HGPS cell (cell line): ENCODE measurements around the genes AP1S2 and RBBP7.

DNA sequence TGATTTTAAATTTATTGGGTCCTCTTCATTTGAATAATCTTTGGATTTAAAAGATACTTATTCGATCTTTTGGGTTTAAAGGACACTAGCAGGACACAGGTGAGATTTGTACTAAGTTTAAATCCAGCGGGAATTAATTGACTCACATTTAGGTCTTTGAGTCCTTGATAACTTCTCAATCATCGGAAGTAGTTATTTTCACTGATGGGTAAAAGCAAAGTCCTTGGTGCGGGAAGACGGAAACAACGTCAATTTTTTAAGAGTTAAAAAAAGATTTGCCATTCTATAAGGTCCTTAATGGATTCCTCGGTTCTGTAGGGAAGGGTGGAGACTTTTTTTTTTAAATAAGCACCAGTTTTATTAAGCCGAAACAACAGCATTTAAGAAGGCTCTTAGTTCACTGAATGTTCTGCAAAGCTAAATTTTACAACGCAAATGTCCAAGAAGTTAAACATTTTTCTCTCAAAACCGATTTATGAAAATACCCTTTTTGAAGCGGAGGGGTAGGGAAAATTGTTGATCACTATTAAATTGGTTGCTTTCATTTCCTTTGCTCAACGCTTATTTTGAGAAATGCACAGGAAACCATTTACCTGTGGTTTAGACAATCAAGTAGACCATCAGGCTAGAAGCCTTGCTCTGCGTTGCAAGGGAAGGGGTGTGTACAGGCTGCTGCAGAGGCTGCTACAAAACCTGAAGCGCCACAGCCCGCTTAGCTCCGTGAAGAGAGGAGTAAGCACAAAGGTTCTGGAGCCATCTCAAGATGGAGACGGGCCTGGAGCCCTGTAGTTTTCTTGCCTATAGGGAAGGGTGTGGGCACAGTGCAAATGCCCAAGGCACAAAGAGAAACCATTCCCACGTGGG is 3.1 kb downstream of the TMSB4X start:
- RRBS: no CpG with 5 or more reads among the region's 18 CpGs

DNA sequence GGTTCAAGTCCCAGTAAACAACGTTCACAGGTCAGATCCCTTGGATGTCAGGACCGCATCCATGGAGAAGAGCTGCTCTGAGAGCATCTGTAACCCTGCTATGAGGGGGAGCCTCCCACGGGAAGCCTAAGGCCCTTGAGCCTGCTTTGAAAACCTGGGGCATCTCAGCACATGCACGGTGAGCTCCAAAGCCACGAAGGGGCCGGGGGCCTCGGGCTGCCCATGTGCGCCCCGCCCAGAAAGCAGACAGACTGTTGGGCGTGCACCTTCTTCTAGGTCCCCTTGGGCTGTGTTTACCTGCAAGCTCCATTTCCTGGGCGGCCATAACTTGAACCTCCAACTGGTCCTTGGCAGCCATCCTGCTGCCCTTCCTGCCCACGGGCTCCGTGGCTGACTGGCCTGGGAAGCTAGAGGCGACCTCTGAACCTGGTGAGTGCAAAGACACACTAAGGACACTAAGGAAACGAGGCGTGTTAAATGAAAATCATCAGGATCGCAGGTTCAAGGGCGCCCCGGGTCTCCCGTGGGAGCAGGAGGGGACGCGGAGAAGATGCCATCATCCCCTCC is 905 bp downstream of the FAM9C start:
- RRBS: 94% methylated on average over 4 of the region's 22 CpGs

GRCh38 chrX:13051341-13051974 is 7.0 kb upstream of the FAM9C start:
- RRBS: no CpG with 5 or more reads among the region's 3 CpGs

GRCh38 chrX:13074582-13075048 is 30.2 kb upstream of the FAM9C start:
- RRBS: no CpG with 5 or more reads among the region's 6 CpGs

- RRBS: no CpG with 5 or more reads among the region's 14 CpGs
Observed at GRCh38 chrX:13086999-13088113, 42.9 kb upstream of the FAM9C start.

GRCh38 chrX:13249183-13249584 is 70.7 kb downstream of the ATXN3L start:
- RRBS: no CpG with 5 or more reads among the region's 8 CpGs

GRCh38 chrX:13290906-13291629 is 28.8 kb downstream of the ATXN3L start:
- RRBS: no CpG with 5 or more reads among the region's 32 CpGs

GRCh38 chrX:13303128-13303754 is 16.6 kb downstream of the ATXN3L start:
- RRBS: no CpG with 5 or more reads among the region's 3 CpGs

DNA sequence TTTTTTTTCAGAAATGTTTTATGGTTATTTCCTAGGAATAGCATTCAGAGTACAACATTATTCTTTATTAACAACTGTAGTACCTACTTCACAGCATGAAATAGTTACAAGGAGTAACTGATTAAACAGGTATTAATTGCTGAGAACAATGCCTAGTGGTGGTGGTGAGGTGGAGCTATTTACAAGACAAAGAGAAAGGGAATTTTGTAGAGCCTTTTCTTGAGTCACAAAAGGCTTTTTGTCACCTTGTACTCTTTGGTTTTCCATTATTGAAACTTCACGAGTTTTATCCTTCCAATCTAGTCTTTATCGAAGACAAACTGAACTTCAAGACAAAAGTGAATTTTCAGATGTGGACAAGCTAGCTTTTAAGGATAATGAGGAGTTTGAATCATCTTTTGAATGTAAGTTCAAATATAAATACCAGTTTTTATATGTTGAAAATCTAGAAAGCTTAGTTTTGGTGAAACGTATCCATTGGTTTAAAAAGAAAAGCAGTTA is 27.5 kb downstream of the OFD1 start:
- RRBS: no CpG with 5 or more reads among the region's 3 CpGs

GRCh38 chrX:13937197-13937733 is 92.4 kb downstream of the GEMIN8 start:
- RRBS: no CpG with 5 or more reads among the region's 12 CpGs

DNA sequence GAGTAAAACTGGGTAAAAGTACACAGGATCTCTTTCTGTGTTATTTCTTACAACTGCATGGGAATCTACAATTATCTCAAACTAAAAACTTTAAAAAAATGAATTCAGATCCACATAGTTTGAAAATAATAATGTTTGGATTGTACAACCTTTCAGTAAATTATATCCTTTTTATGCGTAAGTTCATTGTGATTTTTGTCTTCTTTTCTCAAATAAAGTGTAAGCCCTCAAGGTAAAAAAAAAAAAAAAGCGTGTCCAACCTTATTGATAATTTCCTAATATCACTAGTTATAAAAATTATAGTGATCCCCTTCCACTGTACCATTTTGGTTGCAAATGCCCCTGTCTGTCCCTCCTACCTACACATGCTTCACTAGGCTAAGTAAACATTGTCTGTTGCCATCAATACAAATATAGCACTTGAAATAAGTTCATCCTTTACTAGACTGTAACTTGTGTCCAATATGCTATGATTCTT is 75.0 kb upstream of the GLRA2 start:
- RRBS: no CpG with 5 or more reads among the region's 2 CpGs

DNA sequence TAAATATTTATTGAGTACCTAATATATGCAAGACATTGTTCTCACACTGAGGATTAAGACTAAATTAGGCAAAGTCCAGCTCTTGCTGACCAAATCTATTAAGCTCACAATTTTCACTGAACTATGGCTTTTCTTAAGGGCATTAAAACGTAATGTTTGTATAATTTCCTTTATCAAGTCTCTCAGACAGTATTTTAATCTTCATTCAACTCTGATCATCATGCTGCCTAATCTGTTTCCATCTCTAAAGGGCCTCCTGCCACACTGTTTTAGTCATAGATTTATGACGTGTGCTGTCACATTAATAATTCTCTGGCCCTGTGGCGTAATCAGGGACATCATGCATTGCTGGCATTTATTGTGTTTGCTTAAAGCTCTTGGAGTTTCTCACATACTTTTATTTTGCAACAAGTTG is 7.5 kb upstream of the PIGA start:
- RRBS: no CpG with 5 or more reads among the region's 3 CpGs

DNA sequence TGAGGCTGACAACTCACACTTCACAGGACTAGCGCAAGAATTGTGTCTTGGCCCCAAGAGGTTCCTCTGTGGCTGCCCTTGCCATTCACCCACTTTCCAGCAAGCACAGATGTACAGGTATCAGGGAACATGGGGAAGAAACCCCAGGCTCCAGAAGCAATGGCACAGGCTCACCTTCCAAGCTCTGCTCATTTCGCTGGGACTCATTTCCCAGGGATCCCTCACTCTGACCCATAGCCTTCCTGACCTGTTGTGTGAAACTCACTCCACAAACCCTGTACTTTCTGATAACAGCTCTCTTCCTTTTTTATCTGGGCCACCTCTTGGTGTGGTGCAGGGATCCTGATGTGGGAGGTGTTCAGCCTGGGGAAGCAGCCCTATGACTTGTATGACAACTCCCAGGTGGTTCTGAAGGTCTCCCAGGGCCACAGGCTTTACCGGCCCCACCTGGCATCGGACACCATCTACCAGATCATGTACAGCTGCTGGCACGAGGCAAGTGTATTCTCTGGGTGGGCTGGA is 49.0 kb downstream of the BMX start:
- RRBS: 80% methylated on average over 2 of the region's 5 CpGs

DNA sequence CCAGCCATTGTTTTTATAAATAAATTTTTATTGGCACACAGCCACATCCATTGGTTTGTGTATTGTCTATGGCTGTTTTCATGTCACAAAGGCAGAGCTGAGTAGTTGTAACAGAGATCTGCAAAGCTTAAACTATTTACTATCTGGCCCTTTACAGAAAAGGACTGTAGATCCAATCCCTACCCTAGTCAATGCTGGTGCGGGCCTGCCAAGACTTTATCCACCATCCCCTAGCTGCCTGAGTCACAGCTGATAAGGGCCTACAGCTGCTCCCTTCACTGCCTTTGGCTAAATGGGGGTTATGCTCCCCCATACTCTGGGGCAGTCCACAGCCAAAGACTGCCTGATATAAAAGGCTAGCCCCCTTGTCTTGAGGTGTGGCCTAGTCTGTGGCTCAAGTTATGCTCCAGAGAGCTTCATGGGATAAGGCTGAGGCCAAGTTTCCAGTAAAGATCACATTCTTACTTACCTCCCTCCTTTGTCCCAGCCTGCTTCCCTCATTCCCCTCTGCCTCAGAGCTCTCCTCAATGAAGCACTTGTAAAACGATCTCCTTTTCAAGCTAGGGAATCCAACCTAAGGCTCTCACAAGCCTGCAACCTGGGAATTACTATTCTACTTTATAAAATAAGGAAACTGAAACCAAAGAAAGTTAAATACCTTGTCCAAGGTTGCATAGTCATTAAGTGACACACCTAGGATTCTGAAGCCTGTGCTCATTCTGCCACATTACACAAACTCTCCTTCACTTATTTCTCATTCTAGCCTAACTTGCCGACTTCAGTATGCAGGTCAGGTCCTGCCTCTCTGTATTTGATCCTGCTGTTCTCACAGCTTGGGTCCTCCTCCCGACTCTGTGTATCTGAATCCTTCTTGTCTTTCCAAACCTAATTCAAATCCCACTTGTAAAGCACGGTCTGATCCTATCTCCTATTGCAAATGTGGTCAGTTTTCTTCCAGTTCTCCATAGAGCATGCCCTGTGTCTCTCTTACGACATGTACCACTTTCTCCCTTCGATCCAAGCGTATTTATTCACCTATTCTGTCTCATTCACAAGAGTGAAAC is 20.6 kb downstream of the ACE2 start:
- RRBS: no CpG with 5 or more reads among the region's 8 CpGs

GRCh38 chrX:15751171-15751901 is 13.3 kb downstream of the CA5B start:
- RRBS: no CpG with 5 or more reads among the region's 7 CpGs

GRCh38 chrX:15789890-15790302 is 388 bp upstream of the ZRSR2 start:
- RRBS: no CpG with 5 or more reads among the region's 19 CpGs

DNA sequence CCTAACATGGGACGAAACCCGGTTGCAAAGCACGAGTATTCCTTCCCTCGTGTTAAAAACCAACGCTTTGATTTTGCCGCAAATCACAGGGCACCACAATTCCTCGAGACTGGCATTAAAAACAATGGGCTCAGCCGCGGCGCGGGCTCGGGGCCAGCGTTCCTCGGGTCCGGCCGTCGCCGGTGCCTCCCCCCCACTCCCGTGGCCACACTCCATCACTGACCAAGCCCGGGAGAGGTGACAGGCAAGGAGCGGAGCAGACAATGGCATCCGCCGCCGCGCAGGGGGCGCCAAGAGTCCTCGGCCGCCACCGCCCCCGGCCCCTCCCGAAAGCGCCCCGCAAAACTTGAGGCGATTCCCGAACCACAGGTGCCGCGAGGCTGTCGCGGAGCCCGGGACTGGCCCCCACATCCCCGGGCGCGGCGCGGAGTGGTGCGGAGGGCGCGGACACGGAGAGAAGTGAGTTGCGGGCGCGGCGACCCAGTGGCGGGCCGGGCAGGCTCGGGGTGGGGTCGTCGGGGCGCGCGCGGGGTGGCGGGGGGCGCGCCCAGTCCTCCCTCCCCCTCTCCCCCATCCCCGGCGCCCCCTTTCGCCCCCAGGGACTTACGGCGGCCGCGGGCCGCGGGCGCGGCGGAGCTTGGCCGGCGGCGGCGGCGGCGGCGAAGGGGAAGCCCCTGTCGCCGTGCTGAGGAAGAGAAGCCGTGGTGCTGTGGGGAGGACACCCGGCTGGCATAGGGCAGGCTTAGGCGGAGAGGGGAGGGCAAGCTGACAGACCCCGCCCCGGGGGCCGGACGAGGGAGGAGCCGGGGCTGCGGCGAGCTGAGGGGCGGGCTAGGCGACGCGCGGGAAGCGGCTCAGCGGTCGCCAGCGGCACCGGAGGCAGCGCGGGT is at the start of gene AP1S2:
Gene AP1S2, minus strand, starts transcription at position 733 of the 890 bp plus-strand sequence.
- RRBS: under 1% methylated on average over 70 of the region's 108 CpGs

GRCh38 chrX:16700754-16701107 is 11.7 kb downstream of the CTPS2 start:
- RRBS: no CpG with 5 or more reads among the region's 2 CpGs

- RRBS: no CpG with 5 or more reads among the region's 6 CpGs
Observed at GRCh38 chrX:16739402-16739961, 20.1 kb downstream of the SYAP1 start.

DNA sequence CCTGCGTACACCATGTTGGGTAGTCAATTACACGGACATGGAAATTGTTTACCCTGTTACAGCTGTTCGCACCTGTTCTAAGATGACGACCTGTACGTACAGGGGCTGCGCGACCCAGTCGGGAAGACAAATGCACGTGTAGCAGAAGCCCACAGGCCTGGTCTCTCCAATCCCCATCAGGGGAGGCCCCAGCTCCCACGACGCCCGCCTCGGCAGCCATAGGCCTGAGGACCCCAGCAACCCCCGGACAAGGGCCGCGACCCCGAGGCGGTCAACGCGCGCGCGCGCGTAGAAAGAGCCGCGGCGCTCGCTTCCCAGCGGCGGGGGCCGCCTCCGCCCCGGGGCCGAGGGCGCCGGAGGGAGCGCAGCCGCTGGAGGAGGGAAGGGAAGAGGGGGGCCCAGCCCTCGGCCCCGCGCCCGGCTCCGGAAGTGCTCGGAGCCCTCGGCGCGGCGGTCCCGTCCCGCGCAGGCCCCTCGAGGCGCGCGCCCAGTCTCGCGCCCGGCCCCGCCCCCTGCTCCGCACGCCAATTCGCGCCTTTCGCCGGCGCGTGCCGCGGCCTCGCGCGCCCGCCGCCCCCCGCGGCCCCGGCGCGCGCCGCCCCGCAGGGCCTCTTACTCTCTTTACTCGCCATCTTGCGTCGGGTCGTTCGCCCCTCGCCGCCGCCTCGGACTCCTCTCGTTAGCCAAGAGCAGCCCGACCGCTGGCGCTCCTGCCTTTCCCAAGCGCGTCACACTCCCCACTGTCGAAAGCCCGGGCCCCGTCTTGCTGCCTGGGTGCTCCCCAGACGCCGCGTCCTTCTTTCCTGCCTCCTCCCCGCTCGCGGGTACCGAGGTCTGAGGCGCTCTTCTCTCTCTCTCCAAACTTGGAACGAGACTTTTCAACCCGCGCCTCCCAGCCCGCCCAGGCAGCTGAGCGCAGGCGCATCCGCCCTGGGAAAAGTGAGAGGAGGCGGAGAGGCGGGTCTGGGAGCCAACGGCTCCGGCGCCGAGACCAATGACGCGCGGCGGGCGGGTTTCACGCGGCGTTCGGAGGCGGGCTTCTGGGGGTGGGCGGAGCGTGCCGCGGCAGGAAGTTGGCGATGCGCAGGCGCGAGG is at the start of gene RBBP7:
Gene RBBP7, minus strand, starts transcription at position 941 of the 1,095 bp plus-strand sequence.
- RRBS: 2% methylated on average over 53 of the region's 140 CpGs